ENCODE measurements around the genes GPR149, STRIT1 and SLC33A1.

GRCh38 chr3:152341980-152342809, 73.5 kb downstream of the MBNL1 start:
- PRO-cap, result no peak

GRCh38 chr3:152346726-152347996, 78.4 kb downstream of the MBNL1 start:
- PRO-cap, result no peak

DNA sequence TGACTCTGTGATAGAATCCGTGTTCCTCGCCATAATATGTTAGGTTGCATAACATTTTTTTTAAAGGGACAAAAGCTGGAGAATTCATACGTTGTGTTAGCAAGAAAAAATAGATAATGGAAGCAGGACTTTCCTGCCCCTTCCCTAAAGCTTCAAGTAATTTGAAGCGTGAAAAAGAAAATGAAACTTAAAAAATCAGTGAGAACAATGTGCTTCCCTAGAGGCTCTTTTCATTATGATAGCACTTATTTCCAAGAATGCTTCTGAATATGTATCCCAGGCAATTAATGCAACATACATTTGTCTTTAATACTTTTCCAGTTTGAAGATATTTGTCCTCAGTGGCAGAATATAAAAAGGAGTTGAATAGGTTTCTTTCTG, 113.6 kb downstream of the MBNL1 start:
- PRO-cap, result no peak

DNA sequence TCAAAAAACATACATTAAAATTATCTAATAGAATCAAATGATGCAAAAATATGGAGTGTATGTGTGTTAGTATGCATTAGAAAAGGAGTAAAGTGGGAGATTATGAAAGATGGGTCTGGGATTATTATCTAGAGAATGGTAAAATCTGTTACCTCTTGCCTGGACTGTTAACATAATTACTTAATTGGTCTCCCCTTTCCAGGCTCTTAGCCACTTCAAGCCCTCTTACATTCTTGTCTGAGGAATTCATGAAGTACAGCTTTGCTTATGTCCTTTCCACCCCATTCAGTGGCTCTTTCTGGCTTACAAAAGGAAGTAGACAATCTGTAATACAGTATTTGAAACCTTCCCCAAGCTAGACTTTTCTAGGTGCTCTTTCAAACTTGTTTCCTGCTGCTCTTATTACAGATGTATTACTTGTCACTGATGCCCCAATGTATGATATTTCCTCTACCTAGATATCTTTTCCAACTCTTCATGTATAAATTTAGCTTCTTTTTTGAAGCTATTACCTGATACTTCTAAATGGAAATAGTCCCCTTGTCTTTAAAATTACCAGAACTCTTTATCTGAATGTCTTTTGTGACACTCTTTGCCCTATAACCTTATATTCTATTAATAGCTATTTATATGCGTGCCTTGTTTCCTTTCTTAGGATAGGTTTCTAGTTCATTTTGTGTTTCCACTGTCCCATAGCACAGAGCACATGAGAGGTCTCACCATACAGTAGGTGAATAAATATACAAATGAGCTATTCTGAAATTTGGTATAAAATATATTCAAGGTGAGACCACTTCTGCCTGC, 129.9 kb downstream of the MBNL1 start:
- PRO-cap, result no peak

DNA sequence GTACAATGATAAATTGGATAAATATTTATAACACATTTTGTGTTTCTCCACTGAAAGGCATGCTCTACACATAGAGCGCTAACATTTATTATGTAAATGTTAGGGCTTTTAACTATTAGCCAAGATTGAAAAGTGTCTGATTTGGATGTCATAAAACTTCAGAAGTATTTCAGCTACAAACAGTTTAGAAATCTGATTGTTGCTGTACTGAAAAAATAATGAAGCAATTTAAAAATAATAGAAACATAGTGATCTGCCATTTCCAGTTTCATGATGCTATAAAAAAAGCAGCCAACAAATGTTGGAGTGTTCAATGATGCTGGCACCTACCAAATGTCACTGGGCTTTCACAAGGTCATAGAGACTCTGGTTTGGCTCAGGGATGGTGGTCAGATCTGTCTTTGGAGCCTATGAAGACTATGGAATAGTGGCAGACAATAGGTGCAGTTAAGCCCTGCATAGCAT, 137.0 kb downstream of the MBNL1 start:
- PRO-cap, result no peak

DNA sequence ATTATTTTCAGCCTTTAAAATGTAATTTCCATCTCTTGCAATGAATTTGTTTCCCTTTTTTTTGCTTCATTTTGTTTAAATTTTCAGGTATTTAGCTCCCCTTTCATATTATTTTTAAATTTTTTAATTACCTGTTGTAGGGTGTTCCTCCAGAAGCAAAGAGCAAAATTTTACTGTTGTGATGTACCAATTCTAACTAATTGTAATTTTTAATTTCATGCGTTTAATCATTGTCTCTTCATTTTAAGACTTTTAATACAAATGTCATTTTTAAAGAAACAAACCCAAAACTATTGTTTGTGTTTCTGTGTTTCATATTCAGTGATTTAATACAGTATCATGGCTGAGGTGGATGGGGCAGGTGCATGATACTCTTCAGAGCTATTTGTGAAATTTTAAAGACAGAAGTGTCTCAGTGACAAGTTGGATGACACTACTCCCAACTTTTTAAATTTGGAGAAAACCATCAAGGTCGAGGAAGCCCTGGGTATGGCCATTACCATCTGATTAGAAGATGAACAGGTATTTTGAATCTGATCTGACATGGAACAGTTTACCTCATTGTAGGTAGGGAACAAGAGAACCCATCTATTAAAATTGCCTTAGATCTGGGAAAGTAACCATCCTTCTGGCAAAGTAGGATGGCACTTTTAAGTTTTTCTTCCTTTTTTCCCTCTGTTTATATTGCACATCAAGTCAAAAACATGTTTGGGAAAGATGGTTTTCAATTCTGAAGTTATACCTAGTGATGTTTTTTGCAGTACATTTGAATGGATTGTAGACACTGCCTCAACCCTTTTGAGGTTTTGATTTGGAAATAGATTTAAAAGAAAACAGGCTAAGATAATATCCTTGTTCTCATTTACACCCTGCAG, 2.7 kb downstream of the RAP2B start:
- PRO-cap, result no peak

DNA sequence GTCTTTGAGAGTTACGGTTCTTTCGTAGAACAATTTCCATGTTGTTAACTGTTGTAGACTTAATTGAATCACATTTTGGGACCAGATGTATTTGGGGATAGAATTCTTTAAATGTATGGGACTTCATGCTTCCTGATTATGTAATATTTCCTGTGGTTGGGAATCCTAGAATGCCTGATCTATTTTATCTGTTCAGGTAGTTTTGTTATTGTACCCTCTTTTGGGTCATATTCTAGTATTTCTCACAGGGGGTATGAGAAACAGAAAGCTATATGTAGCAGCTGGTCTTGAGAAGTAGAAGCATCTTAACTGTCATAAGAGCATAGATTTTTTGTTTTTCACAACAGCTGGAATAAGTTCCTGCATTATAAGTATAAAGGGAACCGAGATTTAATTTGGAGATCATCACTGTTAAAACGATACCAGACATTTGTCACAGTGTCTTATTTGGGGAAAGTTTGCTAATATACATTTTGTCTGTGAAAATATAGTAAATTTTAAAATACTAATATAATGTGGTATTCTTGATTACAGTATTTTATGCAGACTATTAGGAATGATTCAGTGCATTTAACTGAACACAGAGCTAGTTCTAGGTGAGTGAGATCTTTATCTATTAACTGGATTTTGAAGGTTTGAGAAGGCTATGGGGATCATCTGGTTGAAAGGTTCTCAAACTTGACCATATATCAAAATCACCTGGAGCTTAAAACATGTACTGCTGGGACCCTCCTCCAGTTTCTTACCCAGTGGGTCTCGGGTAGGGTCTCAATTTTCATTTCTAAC, 4.8 kb downstream of the RAP2B start:
- PRO-cap, result no peak

DNA sequence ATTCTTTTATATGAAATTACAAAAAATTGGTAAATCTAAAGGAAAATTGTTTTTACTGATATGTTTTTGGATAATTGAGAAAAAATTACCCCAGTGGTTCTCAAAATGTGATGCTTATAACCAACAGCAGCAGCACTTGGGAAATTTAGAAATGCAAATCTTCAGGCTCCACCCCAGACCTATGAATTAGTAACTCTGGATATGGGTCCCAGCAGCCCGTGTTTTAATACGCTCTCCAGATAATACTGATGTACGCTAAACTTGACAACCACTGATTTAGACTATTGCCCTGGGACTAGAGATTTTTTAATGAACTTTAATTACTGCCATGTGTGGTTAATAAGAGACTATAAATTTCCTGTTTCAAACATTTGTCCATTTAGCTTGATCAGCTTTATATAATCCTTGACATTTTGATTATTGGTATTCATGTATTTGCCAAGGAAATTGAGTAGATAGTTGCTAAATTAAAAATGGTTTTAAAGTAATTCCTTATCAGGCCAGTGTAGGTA, 379.8 kb downstream of the RAP2B start:
- PRO-cap, result no peak

GRCh38 chr3:153552880-153553122, 390.8 kb downstream of the RAP2B start:
- PRO-cap, result no peak

- PRO-cap, result no peak
These were observed 462.6 kb downstream of the RAP2B start for GRCh38 chr3:153624725-153625001.

DNA sequence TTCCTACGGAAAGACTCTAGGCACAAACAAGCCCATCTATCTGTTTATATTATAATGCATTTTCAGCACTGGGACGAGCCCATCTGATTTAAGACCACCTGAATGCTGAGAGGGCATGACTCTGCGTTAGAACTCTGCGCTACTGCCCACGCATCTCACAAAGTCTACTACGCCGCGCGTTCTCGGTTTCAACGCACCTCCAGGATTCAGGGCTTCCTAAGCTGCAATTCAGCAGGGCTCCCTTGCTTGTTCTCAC, 387 bp upstream of the ARHGEF26 start:
- PRO-cap, result no peak

DNA sequence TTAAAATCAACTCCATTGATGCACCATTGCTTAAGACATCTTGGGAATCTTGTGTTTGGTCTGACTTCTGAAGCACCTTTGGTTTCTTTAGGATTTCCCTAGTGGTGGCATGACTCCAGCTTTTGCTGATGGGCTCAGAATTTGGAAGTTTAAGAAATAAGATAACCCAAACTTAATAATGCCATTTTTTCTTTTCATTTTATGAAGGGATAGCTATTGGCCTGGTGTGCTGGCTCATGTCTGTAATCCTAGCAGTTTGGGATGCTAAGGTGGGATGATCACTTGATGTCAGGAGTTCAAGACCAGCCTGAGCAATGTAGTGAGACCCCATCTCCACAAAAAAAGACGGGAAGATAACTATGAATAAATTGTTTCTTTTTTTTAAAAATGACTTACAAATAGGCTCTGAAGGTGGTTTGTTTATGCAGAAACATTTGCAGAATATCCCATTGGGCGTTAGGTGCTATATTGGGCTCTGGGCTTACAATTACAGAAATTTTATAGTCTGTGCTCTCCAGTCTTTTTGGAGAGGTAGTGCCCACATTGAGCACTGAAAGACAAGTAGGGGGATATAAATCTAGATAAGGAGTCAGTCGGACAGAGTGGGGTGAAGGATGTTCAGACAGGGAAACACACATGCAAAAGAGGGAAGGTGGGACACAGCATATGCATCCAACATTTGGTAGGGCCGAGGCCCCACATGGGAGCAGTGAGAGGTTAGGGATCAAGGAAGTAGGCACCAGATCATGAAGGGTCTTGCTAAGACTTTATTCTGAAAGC, 92.4 kb downstream of the ARHGEF26 start:
- PRO-cap, result no peak

DNA sequence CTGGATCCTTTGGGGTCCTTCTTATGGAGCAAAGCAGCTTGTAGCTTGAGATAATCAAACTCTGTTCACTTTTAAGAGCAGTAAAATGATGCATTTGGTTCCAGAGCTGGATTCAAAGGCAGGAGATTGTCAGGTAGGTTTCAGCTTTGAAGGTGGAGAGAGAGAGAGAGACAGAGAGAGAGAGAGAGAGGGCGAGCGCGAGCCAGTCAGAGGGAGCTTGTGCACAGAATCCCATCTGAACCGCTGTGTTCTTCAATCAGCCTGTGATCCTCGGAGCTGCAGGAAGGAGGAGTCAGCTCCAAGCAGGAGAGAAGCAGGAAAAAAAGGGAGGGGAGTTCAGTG, at the start of gene GPR149:
TSS of gene GPR149 (minus strand) at position 223 of the 342 bp plus-strand sequence.
- PRO-cap, result no peak

DNA sequence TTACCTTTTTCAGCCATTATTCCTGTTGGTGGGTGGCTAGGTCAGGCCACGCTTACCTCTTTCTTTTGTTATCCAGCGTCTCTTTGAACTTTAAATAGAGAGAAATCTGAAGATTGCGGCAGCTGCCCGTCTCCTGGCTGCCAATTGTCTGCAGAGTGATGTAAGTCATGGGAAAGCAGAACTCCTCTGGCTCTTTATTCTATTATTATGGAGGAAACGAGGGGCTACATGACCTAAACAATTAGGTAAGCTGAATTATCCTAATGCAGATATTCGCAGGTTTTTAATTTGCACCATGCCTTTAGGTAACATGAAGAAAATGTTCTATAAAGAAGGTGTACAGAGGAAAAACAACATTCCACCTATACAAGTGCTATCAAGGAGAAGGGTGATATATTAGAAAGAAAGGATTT, at the start of gene STRIT1:
TSS of gene STRIT1 (minus strand) at position 68 of the 413 bp plus-strand sequence.
- PRO-cap, result no peak

- PRO-cap, result no peak
These were observed 32.0 kb upstream of the STRIT1 start for GRCh38 chr3:155325320-155325964.

DNA sequence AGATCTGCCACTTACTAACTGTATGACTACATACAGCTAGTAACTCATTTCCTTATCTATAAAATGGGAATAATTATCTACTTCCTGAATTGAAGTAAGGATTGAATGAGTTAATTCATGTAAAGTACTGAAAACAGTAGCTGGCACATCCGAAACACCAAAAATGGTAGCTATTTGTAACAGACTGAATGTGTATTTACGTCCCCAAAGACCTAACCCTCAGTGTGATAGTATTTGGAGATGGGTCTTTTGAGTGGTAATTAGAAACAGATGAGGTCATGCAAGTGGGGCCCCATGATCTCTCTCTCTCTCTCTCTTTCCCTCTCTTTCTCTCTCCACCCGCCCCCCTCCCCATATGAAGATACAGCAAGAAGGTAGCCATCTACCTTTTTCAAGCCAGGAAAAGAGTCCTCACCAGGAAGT, 146.2 kb downstream of the PLCH1 start:
- PRO-cap, result no peak

DNA sequence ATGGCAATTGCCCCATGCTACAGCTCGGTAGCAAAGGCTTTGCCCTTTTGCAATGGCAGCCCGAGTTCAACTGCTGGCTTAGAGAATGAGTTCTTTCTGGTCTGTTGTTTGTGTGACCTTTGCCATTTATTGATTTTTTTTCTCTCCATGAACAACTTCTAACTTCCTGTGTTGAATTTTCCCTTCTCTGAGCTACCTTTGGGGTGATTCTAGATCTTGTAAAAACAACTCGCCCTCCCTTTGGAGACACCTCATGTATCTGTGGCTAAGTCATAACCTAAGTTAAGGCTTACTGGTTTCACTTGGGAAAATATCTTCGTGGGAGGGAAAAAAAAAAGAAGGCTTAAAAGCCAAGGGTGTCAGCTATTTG, 139.2 kb downstream of the PLCH1 start:
- PRO-cap, result no peak

DNA sequence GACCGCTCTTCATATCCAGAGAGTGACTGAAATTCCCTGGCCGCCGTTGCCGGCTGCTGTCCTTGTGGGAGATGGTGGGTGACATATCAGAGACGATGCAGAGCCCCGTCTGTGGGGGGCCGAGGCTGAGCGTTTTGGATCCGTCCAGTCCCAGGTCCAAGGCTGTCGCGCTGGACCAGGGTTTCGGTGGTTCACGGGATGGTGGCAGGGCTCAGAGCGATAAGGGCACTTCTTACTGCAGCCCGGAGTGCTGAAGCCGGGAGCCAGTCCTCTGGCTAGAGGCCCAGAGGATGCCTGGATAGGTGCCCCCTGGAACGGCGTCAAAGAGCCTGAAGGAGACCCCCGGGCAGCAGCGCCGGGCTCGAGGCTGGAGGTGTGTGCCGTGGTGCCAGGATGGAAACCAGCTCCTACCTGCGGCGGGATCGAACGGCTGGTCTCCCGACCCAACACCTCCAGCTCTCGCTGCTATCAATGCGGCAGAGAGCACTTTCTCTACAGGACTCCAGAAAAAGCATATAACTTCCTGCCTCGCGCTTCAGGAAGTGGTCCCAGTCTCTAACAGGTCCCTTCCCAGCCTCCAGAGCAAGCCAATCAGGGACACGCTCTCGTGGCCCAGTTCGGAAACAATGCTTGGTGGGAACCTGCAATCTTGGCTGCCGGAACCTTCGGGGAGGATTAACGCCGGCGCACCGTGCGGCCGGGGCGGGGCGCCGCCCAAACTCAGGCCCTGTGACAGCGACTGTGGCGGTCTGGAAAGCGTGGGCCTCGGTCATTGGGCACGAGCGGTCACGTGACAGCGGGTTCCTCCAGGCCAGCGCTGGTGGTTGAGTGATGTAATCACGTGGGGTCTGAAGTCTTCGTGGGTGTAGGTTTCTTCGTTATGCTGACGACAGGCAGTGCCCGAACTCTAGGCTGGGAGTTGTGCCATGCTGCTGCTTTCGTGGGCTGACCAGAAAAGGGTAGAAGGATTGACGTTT, at the start of gene SLC33A1:
TSS of gene SLC33A1 (minus strand) at position 515 of the 977 bp plus-strand sequence.
- PRO-cap, result no peak

GRCh38 chr3:156558421-156558864, 3.5 kb upstream of the SSR3 start:
- PRO-cap, result no peak

DNA sequence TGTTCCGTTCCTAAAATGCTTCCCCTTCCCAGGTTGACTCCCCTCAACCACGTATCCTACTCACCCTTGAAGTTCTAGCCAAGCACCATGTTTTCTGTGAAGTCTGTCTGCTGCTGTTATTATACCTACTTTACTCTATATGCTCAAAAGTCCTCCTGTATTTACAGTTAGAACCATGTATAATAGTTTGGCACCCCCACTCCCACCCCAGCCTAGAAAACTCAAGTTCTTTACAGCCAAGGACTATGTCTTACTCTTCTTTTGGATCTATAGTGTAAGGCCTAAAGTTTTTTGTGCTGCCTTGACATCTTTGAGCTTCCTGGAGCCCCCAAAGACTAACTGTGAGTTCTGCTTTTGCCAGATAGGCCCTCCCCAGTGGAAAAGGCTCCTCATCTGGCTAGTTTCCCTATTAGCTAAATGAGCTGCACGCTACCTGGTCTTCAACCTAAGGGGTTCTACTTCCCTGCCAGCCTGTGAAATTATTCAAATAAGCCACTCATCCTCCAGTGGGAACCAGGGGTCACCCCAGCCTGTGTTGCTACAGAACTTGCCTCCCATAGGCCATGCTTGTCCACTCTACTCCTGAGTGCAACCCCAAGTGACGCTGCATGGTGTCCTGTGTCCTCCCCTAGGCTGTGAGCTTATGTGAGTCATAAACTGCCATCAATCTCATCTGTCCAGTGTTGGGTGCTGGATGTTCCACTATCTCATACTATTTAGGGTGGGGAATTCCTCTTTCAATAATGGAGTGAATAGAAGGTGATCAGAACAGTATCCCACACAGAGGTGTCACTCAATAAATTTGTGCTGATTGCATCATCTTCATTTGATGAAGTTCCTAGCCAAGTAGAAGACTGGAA, 49.6 kb upstream of the SSR3 start:
- PRO-cap, result no peak

Data from peritoneum (tissue), 1 donor.